Fibroblast of the aortic adventitia (primary cell): ENCODE measurements around a stretch of chr7.

- CAGE, long polyA plus RNA: no peak
These were observed 3.6 kb downstream of the GLCCI1 start for GRCh38 chr7:7972113-7972756.

GRCh38 chr7:8128213-8129075, 133.5 kb downstream of the ICA1 start:
- CAGE, long polyA plus RNA: no peak

DNA sequence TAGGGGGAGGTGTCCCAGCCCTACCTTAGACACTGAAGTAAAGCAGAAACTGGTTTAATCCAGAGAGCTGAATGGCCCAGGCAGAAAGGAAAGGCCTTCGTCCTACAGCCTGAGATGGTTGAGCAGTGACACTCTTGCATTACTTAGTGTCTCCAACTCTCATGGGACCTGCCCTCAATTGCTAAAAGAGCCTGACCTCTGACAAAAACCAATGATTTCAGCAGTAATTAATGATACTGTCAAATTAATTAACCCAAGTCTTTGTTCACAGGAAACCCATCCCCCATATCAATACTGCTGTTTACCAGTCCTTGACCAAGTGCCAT, 48.6 kb downstream of the ICA1 start:
- CAGE, long polyA plus RNA: no peak

- CAGE, long polyA plus RNA: no peak
These were observed 204.6 kb downstream of the NXPH1 start for GRCh38 chr7:8638002-8638339.

DNA sequence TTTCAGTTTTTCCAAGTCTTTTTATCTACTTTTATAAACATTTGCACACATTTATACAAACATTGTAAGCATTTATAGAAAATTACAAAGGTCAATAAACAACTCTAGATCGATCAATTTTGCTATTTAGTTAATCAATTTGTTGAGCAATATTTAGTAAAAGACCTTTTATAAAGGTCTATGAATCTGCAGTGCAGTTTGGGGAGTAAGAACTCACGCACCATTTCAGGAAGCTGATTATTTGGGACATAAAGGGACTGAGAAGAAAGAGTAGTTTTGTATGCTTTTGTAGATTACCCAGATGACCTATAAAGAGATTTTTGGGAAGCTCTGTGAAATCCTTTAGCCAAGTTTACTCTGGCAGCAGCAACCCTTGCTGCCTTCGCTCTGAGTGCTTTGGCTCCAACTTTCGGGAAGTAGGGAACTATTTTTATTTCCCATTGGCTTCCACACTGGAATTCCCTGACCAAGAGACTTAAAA, 1076.5 kb downstream of the NDUFA4 start:
- CAGE, long polyA plus RNA: no peak

- CAGE, long polyA plus RNA: no peak
These were observed 1050.7 kb downstream of the NDUFA4 start for GRCh38 chr7:9889201-9889748.

DNA sequence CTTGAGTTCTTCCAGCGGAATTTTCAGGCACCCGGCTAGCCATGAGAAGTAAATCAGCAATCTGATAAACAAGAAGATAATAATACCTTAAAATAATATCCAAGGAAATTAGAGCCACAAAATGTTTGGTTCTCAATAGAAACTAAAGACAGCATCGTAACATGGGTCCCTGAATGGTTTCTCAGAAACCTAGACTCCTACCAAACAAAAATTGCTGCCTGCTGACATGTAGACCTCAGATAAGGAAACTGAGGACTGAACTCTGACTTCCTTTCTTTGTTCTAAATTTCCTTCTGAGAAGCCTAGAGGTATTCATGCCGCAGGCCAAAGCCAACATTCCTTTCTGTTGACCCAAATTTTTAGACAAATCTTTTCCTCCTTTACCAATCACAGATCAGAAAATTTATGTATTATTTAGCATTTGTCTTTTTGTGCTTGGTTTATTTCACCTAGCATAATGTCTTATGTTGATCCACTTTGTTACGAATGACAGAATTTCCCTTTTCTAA, 783.0 kb downstream of the NDUFA4 start:
- CAGE, long polyA plus RNA: no peak

DNA sequence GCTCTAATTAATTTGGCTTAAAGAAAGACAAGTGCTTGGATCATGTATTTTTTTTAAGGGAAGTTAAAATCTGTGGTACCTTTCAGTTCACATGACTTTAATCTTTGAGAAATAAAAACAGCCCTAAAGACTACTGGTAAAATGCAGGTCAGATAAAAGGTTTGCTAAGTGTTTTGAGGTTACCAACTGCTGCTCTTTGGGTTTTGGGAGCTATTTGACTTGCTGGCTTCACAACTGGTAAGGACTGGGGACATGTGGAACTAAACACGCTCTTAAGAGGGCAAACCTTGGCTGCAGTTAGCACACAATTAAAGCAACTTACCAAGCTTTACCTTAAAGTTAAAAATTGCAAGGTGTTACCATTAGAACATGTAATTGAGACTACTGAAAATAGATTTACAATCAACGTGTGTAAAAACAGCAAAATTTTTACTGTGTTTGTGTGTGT, 220.2 kb downstream of the PHF14 start:
- CAGE, long polyA plus RNA: no peak

GRCh38 chr7:11472655-11473026, 359.4 kb downstream of the THSD7A start:
- CAGE, long polyA plus RNA: no peak

DNA sequence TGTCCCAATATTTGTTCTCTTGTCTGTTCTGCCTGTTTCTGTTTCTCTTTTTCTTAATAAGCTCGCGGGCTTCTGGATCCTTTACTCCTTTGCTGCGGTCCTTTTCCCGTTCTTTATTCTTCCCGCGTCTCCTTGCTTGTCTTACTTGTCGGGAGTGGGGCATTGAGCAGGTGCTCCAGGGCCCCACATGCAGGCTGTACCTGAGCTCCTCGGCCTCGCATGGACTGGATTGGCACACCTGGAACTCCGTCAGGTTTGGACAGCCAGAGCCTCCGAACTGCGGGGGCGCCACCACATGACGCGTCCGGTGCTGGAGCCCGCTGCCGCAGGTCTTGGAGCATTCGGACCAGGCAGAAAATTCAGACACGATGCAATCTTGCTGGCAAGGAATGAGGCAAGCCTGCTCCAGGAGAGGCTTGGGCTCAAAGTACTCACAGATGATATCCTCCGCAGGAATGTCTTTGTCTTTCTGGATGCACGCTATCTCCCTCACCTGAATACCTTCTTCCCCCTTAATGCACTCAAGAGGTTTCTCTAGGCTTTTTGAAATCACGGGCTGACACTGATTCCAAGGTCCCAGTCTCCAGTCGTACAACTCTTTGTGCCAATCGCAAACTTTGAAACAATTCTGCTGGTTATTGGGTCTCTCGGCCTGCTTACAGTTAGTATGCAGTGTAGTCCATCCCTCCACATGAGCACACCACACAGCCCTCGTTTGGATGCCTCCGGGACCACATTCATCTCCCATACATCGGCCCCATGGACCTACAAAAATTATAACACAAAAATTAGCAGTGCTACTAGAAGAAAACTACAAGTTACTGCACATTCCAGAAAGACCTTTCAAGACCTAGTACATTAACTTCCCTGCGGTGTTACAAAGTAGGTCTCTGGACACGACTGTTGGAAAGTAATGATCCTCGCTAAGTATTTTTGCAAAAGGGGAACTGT, 195.5 kb downstream of the THSD7A start:
- CAGE, long polyA plus RNA: no peak

GRCh38 chr7:12303383-12303935, 92.4 kb downstream of the TMEM106B start:
- CAGE, long polyA plus RNA: no peak

DNA sequence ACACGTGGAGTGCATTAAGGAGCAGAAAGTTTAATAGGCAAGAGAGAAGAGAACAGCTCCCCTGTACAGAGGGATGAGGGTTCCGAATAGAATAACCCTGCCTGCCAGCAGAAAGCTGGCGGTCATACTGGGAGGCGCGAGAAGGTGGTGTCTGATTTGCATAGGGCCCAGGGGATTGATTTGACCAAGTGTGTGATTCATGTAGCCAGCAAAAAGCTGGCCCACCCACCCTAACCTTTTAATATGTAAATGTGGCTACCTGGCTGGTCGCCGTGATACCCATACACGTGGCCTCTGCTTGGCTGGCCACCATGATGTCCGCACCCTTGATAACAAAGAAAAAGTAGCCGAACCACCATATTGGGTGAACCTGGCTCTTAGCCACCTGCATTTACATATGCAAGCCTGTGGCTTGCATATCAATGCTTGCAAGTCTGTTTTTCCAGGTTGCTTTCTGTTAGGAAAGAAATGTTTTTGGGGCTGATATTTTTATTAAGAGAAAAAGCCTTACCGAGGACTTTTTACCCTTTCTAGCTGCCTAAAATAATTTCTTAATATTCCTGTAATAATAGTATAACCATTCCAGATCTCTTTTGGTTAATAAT, 20.5 kb upstream of the VWDE start:
- CAGE, long polyA plus RNA: no peak

DNA sequence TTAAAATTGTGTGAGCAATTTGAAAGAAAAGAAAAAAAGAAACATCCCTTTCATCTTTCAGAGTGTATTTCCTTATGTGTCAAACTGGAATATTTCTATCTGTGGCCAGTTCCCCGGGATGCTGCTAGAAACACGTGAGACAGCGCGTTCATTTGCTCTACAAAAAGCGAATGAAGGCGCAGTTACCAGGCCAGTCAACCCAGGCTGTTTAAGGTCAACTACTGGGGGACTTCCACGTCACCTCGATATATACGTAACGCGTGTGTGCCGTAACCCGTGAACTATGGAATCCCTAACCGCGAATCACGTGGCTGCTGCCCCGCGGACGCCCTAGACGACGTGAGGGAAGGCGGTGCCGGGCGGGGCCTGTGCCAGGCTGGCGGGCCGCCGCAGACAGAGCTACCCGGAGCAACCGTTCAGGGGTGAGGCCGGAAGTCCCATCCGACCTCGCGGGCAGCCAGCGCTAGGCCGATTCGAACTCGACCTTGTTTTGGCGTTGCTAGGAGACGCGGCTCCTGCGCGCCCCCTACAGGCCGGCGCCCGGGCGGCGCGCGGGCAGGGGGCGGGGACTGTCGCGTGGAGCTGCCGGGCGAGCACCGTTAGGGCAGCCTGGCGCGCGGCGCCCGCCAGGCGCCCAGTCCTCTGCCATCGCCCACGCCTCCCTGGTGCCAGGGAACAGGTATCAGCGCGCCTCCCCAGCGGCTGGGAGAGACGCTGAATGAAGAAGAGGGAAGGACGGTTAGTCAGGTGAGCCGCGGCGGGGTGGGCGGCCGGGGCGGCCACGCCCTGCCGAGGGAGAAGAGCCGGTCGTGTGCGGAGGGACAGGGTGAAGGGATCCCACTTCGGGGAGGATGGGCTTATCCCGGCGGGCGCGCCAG, 897 bp upstream of the ARL4A start:
- CAGE, long polyA plus RNA: no peak

GRCh38 chr7:13057352-13058112, 370.1 kb downstream of the ARL4A start:
- CAGE, long polyA plus RNA: no peak

GRCh38 chr7:14154910-14155123, 165.4 kb upstream of the ETV1 start:
- CAGE, long polyA plus RNA: no peak

GRCh38 chr7:15557254-15557685, 4.5 kb downstream of the AGMO start:
- CAGE, long polyA plus RNA: no peak

DNA sequence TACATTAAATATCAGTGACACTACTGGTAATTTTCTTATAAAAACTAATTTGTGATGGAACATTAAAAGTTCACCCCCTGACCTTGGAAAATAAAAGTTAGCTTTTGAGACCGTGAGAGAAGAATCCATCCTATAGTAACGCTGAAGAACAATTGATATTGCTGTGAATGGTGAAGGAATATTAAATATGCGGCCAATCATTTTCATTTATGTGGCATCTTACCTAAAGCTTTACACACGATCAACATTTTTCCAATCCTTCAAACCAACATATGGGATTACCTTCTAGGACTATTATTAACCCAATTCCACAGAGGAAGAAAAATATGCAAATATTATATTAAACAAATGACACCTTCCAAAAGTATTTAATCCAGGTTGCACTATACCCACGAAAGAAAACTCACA, 2.1 kb downstream of the MEOX2 start:
- CAGE, long polyA plus RNA: no peak

DNA sequence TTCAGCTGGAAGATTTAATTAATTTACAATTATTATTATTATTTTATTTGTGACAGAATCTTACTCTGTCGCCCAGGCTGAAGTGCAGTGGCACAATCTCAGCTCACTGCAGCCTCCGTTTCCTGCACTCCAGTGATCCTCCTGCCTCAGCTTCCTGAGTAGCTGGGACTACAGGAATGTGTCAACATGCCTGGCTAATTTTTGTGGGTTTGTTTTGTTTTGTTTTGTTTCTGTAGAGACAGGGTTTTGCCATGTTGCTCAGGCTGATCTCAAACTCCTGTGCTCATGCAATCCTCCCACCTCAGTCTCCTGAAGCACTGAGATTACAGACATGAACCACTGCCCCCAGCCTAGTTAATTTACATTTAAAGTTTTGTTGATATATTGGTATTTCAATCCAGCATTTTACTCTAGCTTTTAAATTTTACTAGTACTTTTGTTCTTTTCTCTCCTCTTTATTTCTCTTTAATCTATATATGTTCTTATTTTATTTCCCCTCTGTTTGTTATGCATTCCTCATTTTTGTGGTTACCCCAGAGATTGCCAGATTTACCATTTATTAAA, 93.9 kb upstream of the MEOX2 start:
- CAGE, long polyA plus RNA: no peak

GRCh38 chr7:16420315-16420849, 956 bp downstream of the CRPPA start:
- CAGE, long polyA plus RNA: no peak

- CAGE, long polyA plus RNA: no peak
These were observed 594 bp downstream of the CRPPA start for GRCh38 chr7:16420850-16421038.